Right lobe of liver (tissue), 4 donors: ENCODE measurements around the genes GLRA2, CA5B and TXLNG.

DNA sequence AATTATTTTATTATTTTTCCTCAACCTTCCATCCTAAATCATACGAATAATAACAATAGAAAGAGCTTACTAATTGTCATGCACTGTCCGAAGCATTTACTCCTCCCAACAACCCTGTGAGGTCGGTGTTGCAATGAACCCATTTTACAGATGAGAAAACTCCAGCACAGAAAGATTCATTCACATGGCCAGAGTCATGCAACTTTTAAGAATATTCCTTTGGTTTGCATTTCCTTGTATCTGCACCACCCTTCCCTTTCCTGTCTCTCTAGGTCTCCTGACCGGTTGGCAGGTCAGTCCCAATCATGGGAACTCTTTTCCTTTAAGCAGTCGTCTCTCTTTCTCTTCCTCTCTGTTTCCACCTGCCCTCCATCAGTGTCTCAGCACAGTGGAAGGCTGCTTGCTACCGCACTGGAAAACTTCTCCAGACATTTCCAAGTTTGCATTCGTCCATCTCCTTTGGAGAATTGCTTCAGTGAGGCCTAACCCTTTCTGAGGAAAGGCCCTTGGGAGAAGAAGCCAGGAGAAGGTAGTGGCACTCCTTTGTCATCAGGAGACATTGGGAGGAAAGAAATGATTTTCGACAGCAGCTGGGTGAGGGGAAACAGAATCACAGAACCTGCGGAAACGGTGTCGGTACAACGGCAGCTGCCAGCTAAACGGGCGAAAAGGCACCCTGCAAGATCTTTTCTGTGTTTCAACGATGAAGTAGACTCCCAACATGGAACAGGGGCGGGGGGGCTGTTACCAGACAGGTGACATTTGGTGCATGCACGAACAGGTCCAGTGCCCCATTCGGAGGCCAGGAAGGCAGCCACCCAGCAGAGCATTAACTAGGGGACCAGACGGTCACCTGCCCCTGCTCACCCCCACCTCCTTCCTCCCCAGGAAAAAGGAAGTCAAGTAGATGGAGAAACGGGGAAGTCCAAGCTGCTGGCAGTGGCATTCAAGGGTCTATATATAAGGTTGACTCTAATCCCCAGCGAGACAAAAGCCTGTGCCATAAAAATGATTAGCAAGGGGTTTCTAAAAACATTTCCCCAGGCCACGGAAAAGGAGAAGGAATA, 1.7 kb upstream of the TMSB4X start:
- PRO-cap, 4 experiments: peak in 1 of 4 experiments; most common plus-strand start position 794 of the sequence (in 1)
- RAMPAGE, long total RNA, 2 experiments: no peak in any of the 2 experiments

- PRO-cap, 4 experiments: no peak in any of the 4 experiments
- RAMPAGE, long total RNA, 2 experiments: no peak in any of the 2 experiments
Observed at GRCh38 chrX:12976852-12977189, 1.9 kb downstream of the TMSB4X start.

GRCh38 chrX:13000572-13000945, 25.6 kb downstream of the TMSB4X start:
- PRO-cap, 4 experiments: no peak in any of the 4 experiments
- RAMPAGE, long total RNA, 2 experiments: no peak in any of the 2 experiments

DNA sequence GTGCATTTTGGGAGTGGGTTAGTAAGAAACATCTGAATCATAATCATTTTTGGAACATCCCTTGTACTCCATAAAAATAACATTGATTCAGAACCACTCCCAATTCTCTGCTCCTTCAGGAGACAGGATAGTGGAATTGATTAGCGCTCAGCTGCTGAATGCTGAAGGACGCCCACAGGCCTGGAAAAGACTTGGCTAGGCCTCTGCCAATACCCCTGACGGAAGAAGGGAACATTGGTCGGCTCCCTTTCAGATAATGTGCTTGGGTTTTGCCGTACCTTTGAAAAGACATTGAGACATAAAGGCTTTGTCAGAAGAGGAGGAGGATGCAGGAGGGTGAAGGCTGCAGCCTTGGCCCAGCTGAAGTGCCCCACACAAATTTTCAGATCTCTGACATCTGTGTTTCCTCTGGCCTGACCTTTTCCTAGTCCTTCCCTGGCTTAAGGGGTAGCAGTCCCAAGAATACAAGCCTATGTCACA, 80.5 kb upstream of the FAM9C start:
- PRO-cap, 4 experiments: no peak in any of the 4 experiments
- RAMPAGE, long total RNA, 2 experiments: no peak in any of the 2 experiments

DNA sequence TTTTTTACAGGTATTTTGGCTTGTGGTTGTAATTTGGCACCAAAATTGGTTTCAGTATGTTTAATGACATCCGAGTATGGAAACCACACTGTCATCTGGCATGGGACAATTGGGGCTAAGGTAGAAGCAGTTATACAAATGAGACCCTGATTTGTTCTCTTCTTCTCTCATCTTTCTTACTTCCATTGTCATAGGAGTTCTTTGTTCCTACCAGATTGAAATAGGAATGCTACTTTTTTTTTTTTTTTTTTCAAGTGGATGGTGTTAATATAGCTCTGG, 95.9 kb downstream of the ATXN3L start:
- PRO-cap, 4 experiments: no peak in any of the 4 experiments
- RAMPAGE, long total RNA, 2 experiments: no peak in any of the 2 experiments

- PRO-cap, 4 experiments: no peak in any of the 4 experiments
- RAMPAGE, long total RNA, 2 experiments: no peak in any of the 2 experiments
Observed at GRCh38 chrX:13487682-13488519, 81.5 kb upstream of the EGFL6 start.

DNA sequence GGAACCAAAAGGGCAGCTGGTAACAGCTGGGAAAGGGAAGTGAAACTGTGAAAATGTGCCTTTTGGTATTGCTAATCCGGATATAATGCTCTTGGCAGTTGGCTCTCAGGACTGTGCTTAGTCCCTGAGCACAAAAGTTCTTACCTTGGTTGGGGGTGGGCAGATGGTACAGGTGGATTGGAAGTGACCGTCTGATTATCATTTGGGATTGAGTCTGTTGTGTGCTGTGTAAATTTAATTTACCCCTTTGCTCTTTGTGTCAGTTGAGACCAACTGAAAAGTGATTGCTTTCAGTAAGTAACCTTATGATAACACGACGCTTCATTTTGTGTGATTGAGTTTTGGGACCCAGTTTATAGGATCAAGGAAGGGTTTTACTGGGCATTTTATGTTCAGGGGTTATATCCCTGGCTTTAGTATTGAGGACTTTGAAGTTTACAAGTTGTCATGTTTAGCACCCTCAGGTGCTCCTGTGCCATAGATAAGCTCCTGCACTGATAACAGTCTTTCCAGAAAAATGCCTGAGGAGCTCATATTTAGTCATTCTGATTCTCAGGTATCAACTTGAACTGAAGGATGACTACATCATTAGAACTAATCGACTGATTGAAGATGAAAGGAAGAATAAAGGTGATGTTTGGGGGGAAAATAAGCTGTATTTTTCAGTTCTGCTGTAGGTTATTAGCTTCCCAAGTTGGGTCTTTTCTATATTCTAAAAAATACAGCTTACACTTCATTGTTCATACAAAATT, 18.4 kb downstream of the OFD1 start:
- PRO-cap, 4 experiments: no peak in any of the 4 experiments
- RAMPAGE, long total RNA, 2 experiments: no peak in any of the 2 experiments

GRCh38 chrX:13764724-13765290, 30.3 kb downstream of the OFD1 start:
- PRO-cap, 4 experiments: no peak in any of the 4 experiments
- RAMPAGE, long total RNA, 2 experiments: no peak in any of the 2 experiments

DNA sequence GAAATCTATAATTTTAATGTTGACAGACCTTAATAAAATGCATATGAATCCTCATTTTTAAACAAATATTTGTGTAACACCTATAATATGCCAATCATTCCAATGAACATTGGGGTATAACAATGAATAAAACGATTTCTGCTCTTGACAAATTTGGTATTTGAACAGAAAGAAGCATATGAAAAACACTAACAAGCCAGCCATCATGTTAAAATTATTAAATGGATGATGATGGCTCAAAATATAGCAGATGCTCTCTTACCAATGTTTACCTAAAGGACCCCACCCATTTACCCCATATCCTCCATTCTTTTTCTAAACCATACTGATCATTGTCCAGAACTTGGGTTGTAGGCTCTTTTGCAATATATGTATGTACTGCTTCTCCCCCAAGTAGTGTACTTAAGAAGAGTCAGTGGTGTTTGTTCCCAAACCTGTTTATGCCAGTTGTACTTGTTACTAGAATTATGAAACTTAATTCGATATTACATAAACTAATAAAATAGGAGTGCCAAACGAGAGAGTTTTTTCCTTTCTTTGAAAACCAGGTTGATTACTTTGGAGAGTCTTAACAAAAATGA, 96.5 kb downstream of the GEMIN8 start:
- PRO-cap, 4 experiments: peak in 1 of 4 experiments; most common minus-strand start position 295 of the sequence (in 1)
- RAMPAGE, long total RNA, 2 experiments: no peak in any of the 2 experiments

DNA sequence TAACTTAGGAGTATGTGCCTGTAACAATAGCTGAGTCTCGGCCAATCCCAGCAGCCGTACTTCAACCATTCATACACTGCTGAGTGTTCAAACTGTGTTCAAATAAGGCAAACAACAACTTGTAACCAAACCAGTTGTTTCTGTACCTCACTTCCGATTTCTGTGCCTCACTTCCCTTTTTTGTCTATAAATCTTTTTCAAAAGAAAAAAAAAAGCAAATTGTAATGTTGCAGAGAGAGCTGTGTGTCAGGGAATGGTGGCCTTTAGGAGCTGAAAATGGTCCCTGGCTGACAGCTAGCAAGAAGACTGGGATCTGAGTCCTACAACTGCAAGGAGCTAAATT, 45.9 kb downstream of the GEMIN8 start:
- PRO-cap, 4 experiments: no peak in any of the 4 experiments
- RAMPAGE, long total RNA, 2 experiments: no peak in any of the 2 experiments

GRCh38 chrX:14028407-14029124, 1.1 kb downstream of the GEMIN8 start:
- PRO-cap, 4 experiments: no peak in any of the 4 experiments
- RAMPAGE, long total RNA, 2 experiments: no peak in any of the 2 experiments

DNA sequence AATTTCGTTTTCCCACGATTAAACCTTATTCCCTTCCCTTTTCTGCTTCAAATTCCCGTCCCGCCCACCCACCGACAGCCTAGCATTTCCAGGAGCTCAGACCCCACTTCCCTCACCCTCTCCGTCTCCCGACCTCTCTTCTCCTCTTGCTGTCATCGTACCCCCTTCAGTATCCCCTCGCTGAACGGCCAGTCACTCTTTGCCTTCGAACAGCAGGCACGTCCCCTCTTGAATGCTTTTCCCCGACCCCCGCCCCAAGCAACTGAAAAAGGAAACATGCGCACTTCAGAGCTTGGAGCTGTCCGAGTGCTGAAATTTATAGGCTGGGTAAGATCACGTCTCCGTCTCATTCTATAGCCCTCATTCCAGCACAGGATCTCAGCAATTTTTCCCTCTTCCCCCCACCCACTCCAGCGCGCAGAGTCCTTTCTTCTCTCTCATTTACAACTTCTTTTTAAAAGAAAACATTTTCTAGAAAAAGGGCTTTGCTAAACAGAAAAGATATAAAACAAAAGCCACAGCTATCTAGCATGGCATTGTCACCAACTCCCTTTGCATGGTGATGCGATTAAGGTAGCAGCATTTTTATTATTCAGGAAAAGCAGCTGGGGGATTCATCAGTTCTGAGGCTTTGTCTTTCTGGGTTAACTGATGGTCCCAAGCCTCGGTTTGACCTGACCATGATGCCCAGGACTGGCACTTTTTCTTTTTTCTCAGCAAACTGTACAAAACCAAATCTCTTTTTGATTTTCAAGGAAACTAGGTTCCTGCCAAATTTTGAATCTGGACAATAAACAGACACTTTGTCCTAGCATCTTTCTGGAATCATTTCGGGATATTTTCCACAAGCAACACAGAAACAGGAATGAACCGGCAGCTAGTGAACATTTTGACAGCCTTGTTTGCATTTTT, at the start of gene GLRA2:
Gene GLRA2, plus strand, starts transcription at position 344 of the 912 bp plus-strand sequence.
- PRO-cap, 4 experiments: no peak in any of the 4 experiments
- RAMPAGE, long total RNA, 2 experiments: no peak in any of the 2 experiments

DNA sequence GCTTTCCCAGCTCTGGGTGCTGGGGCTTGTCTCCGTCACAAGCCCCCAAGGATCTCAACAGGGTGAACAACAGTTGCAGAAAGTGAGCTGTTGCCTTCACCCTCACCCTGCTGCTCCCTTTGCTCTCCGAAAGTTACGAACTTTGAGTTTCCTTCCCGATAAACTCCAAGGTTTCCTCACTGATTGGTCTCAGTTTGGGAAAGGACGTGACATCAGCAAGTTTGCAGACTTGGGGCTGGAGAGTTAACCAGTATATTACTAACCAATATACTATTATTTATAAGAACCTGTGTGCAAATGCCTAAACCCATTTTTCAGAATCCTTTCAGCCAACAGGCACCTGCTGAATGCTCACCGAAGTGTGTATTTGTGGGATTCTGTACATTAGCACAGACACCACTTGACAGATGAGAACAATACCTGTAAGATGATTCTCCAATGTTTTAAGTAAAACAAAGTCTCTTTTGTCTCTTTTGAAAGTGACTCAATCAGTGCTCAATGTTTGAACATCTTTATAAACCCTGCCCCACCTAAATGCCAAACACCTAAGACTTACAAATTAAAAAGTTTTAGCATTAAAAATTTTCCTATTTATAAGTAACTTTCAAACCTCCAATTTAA, 897 bp downstream of the ASB9 start:
- PRO-cap, 4 experiments: peak in 4 of 4 experiments; most common plus-strand start position 282 of the sequence (in 2); most common minus-strand start position 121 of the sequence (in 4)
- RAMPAGE, long total RNA, 2 experiments: no peak in any of the 2 experiments

DNA sequence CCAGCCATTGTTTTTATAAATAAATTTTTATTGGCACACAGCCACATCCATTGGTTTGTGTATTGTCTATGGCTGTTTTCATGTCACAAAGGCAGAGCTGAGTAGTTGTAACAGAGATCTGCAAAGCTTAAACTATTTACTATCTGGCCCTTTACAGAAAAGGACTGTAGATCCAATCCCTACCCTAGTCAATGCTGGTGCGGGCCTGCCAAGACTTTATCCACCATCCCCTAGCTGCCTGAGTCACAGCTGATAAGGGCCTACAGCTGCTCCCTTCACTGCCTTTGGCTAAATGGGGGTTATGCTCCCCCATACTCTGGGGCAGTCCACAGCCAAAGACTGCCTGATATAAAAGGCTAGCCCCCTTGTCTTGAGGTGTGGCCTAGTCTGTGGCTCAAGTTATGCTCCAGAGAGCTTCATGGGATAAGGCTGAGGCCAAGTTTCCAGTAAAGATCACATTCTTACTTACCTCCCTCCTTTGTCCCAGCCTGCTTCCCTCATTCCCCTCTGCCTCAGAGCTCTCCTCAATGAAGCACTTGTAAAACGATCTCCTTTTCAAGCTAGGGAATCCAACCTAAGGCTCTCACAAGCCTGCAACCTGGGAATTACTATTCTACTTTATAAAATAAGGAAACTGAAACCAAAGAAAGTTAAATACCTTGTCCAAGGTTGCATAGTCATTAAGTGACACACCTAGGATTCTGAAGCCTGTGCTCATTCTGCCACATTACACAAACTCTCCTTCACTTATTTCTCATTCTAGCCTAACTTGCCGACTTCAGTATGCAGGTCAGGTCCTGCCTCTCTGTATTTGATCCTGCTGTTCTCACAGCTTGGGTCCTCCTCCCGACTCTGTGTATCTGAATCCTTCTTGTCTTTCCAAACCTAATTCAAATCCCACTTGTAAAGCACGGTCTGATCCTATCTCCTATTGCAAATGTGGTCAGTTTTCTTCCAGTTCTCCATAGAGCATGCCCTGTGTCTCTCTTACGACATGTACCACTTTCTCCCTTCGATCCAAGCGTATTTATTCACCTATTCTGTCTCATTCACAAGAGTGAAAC, 20.6 kb downstream of the ACE2 start:
- PRO-cap, 4 experiments: no peak in any of the 4 experiments
- RAMPAGE, long total RNA, 2 experiments: no peak in any of the 2 experiments

- PRO-cap, 4 experiments: no peak in any of the 4 experiments
- RAMPAGE, long total RNA, 2 experiments: no peak in any of the 2 experiments
Observed at GRCh38 chrX:15737130-15737648, 881 bp upstream of the CA5B start.

GRCh38 chrX:15737759-15738403, at the start of gene CA5B:
Gene CA5B, plus strand, starts transcription at chrX:15738270.
- PRO-cap, 4 experiments: peak in 4 of 4 experiments; most common plus-strand start chrX:15738278 (in 4); most common minus-strand start chrX:15737924 (in 4)
- RAMPAGE, long total RNA, 2 experiments: start-site peak on the plus strand in 2 of 2 experiments, at chrX:15738256-15738334 at its widest, 13 to 30 reads per replicate

- PRO-cap, 4 experiments: peak in 4 of 4 experiments; most common plus-strand start chrX:15855100 (in 4); most common minus-strand start chrX:15855238 (in 2)
- RAMPAGE, long total RNA, 2 experiments: no peak in any of the 2 experiments
Observed at GRCh38 chrX:15854971-15855768, 557 bp upstream of the AP1S2 start.

DNA sequence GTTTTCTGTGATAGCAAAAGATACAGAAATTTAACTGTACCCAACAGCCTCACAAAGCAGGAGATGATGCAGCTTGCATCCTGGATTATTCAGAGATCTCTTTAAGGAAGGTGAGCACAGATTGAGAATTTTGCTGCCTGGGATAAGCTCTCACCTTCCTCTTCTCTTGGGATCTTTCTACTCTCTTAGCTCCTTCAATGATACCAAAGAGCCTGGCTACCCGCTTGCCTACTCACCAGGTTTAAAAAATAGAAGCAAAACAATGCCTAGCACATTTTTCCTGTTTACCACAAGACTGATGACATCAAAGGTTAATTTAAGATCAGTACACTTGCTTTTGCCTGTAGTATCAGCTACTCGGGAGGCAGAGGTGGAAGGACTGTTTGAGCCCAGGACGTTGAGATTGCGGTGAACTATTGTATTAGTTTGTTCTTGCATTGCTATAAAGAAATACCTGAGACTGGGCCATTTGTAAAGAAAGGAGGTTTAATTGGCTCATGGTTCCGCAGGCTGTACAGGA, 36.8 kb upstream of the AP1S2 start:
- PRO-cap, 4 experiments: no peak in any of the 4 experiments
- RAMPAGE, long total RNA, 2 experiments: no peak in any of the 2 experiments

GRCh38 chrX:16711661-16712282, 697 bp downstream of the CTPS2 start:
- PRO-cap, 4 experiments: peak in 4 of 4 experiments; most common plus-strand start chrX:16711974 (in 2); most common minus-strand start chrX:16711993 (in 1)
- RAMPAGE, long total RNA, 2 experiments: no peak in any of the 2 experiments

- PRO-cap, 4 experiments: peak in 4 of 4 experiments; most common plus-strand start chrX:16786483 (in 2); most common minus-strand start chrX:16787082 (in 2)
- RAMPAGE, long total RNA, 2 experiments: start-site peak on the plus strand in 2 of 2 experiments, at chrX:16786464-16786490 at its widest, 27 to 145 reads per replicate
Observed at GRCh38 chrX:16786373-16787239, at the start of gene TXLNG. Gene TXLNG, plus strand, starts transcription at chrX:16786466.